Thoracic aorta endothelial cell (primary cell): ENCODE measurements around the genes RARB and NEK10.

DNA sequence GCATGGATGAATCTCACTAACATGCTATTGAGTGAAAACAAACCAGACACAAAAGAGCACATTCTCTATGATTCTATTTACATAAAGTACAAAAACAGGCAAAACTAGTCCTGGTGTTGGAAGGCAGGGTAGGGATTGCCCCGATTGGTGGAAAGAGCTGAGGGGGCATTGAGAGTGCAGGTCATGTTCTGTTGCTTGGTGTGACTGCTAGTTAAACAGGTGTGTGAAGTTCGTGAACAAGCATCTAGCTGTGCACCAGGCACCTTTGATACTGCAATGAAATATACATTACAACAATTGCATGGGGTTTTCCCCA, 26.3 kb upstream of the THRB start:
- CAGE, long polyA plus RNA: no peak

- CAGE, long polyA plus RNA: no peak
Measured at GRCh38 chr3:24829470-24829918, 334.8 kb upstream of the THRB start.

DNA sequence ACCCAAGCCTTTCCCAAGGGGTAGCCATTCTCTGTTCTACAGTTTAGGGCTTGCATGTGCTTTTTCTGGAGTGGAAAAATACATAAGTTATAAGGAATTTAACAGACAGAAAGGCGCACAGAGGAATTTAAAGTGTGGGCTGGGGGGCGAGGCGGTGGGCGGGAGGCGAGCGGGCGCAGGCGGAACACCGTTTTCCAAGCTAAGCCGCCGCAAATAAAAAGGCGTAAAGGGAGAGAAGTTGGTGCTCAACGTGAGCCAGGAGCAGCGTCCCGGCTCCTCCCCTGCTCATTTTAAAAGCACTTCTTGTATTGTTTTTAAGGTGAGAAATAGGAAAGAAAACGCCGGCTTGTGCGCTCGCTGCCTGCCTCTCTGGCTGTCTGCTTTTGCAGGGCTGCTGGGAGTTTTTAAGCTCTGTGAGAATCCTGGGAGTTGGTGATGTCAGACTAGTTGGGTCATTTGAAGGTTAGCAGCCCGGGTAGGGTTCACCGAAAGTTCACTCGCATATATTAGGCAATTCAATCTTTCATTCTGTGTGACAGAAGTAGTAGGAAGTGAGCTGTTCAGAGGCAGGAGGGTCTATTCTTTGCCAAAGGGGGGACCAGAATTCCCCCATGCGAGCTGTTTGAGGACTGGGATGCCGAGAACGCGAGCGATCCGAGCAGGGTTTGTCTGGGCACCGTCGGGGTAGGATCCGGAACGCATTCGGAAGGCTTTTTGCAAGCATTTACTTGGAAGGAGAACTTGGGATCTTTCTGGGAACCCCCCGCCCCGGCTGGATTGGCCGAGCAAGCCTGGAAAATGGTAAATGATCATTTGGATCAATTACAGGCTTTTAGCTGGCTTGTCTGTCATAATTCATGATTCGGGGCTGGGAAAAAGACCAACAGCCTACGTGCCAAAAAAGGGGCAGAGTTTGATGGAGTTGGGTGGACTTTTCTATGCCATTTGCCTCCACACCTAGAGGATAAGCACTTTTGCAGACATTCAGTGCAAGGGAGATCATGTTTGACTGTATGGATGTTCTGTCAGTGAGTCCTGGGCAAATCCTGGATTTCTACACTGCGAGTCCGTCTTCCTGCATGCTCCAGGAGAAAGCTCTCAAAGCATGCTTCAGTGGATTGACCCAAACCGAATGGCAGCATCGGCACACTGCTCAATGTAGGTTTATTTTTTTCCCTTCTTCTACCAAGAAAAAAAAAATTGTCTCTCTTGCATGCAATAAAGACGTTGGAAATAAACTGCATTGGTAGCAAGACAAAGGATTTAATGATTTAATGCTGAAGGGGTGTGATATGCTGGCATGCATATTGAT, at the start of gene RARB:
RARB (plus strand) TSS at position 533 of the 1,312 bp plus-strand sequence.
- CAGE, long polyA plus RNA: no peak

GRCh38 chr3:25429297-25430263, 1.5 kb downstream of the RARB start:
- CAGE, long polyA plus RNA: no peak

- CAGE, long polyA plus RNA: no peak
Measured at GRCh38 chr3:26439087-26439299, 183.6 kb upstream of the LRRC3B start.

DNA sequence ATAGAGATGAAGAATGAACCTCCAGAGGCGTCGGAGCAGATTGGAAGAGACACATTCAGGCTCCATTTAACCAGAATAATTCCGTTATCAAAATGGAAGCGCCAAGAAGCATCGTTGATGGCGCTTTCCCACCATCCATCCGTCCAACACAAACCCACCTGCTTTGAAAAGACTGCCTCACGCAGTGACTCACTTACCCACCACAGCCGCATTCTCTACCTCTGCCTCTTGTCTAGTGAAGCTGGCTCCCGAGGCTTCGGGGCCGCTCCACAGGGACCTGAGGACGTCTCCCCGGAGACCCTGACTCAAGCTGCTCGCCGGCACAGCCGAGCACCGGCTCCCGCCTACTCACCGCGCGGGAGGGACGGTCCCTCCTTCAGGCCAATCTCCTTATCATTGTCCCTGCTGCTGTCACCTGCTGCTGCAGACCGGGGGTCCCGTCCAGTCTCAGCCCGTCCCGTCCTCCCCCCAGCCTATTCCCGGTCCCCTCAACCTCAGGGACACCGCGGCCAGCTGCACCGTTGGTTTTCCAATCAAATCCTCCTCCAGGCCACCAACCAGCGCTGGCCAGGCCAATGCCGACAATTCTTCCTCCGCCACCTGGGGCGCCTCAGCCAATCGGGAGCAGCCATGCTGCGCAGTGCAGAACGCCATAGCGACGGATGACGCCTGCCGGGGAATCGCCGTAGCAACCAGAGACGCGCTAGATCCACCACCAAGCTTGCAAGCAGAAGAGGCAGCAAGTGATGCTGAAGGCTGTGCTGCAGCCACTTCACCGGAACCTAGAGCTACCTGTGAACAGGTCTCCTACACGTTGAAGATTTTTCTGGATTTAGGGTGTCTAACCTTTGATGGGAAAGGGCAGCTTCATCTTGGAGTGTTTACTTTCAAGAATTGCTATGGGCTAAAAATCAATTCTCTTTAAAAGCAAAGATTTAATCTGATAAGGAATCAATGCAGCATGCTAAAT, at the start of gene NEK10:
NEK10 (minus strand) TSS at position 511 of the 970 bp plus-strand sequence.
- CAGE, long polyA plus RNA: no peak

GRCh38 chr3:27585334-27585813, 101.2 kb upstream of the SLC4A7 start:
- CAGE, long polyA plus RNA: no peak

DNA sequence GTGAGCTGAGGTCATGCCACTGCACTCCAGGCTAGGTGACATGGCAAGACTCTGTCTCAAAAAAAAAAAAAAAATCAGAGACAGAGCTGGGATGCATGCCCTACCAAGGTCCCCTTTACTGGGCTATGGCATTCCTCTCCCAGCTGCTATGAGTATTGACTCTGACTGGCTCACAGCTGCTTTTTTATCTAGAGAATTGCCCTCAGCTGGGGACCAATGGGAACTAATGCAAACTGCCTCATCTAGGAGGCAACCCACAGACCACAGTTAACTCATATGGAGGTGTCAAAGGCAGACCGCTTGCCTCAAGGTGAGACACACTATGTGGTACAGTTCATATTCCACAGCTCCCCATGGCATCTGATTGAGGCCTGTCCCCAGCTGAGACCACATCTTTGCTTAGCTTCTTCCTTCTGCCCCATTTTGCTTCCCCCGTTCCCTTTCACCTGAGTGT, 183.5 kb upstream of the EOMES start:
- CAGE, long polyA plus RNA: no peak

- CAGE, long polyA plus RNA: no peak
Measured at GRCh38 chr3:28243459-28244094, 2.2 kb downstream of the CMC1 start.

- CAGE, long polyA plus RNA: no peak
Measured at GRCh38 chr3:28347415-28348152, 937 bp upstream of the ZCWPW2 start.

GRCh38 chr3:28777555-28778162, 429.0 kb upstream of the AZI2 start:
- CAGE, long polyA plus RNA: no peak

GRCh38 chr3:29284350-29285036, 3.6 kb downstream of the RBMS3 start:
- CAGE, long polyA plus RNA: no peak

- CAGE, long polyA plus RNA: no peak
Measured at GRCh38 chr3:29285373-29286005, 4.6 kb downstream of the RBMS3 start.

GRCh38 chr3:29308596-29309312, 27.9 kb downstream of the RBMS3 start:
- CAGE, long polyA plus RNA: no peak

DNA sequence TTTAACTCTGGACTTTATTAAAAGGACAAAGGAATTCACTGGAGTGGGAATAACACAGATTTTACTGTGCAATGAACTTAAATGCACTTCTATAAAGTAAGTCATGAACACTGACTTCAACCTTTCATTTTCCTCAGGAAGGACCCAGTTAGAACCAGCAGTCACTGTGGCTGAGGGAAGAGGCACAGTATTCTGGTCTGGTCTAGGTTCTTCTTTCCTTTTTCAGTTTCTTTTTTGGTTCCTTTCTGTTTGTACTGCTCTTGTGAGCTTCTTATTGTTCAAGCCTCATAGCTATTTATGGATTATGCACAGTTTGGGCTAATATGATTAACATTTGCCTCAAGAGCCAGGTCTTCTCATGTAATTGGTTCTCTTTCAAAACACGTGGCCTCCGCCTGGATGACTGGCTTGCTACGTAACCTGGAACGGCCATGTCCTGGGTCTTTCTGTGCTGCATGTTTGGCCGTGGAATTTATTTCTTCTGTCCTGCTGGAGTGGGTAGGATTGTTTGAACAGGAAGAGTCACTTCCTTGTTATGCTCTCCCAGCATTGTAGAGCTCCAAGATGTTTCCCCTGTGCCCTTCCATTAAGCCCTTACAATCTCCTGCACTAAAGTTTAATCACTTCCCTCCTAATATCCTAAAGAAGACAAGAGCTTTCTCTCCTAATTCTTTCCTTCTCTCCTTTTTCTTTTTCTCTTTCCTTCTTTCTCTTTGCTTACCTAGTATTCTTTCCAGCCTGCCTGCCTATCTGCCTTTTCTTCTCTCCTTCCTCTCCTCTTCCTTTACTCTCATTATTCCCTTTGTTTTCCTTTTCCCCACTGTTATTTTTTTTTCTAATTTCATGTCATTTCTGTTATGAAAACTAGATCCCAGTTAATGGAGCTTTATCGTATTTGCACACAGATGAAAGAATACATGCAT, 43.5 kb downstream of the RBMS3 start:
- CAGE, long polyA plus RNA: no peak

DNA sequence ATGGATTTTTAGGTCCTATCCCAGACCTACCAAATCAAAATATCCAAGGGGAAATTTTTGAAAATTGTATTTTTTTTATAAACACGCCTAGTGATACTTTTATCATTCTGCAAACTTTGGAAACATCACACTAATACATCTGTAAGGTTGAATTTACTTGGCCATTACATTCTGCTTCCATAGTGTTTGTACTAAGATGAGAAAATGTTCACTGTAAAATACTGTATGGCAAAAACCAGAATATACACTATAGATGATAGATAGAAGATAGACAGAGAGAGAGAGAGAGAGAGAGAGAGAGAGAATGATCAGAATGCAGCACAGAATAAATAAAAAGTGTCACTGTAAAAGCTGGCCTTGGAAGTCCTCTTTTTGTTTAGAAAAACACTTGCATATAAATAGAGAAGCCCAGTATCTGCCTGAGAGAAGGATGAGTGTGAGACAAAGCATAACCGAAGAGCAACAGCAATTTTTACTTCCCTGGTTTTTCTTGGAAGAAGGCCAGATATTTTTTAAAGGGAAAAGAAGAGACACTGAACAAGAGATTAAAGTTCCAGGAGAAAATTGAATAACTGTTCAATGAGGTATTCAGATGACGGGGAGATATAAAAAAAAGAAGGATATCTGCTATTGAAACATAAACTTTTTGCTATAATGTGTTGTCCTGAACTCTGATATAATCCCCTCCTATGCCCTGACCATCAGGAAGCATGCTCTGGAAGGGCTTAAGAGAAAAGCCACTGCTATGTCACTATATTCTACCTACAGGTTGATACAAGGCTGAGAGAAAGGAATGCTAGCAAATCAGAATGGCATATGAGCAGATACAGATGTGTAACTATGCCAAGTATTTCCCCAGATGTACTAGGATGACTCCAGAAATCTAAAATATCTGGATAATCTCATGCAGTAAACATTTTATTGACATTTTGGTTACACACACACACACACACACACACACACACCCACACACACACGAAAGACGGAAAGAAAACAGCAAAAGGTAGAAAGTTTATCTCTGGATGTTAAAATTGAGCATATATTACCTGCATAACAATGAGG, 358.8 kb downstream of the RBMS3 start:
- CAGE, long polyA plus RNA: no peak

DNA sequence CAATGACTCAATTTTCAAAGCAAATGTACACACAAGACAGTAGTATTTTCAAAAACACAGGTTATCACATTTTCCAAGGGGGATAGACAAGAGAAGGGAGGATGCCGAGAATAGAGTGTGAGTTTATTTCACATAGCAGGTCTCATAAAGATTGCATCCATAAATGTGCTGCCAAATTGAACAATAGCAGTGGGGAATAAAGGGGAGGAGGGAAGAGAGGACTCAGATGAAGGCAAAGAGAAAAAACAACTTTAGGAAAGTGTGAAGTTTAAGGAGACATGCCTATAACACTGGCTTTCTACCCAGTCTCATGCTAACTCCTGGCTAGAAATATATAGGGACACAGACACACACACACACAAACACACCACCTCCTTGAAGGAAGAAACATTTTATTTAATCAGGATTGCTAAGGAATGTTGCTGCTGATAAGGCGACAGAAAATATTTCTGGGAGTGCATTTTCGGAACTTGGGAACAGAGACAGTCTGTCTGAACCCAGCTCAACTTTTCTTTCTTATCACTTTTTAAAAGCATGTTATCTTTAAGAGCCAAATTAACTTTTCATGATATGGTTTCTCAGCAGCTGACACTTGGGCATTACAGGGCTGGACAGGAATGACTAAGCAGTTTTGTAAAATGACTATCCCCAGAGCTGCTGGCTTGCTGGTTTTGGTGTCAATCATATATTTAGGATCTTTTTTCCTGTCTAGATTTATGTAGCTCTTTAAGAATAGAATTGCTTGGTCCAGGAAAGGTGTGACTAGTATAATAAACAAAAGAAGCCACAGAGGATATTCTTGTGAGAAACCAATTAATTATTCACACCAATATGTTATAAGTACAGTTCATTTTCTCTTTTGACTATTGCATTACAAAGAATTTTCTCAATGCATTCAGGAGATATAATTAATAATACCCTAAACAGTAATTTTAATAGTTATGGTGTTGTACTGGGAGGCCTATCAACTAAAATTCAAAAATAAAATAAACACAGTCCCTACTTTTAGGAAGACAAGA, 402.7 kb downstream of the RBMS3 start:
- CAGE, long polyA plus RNA: no peak

DNA sequence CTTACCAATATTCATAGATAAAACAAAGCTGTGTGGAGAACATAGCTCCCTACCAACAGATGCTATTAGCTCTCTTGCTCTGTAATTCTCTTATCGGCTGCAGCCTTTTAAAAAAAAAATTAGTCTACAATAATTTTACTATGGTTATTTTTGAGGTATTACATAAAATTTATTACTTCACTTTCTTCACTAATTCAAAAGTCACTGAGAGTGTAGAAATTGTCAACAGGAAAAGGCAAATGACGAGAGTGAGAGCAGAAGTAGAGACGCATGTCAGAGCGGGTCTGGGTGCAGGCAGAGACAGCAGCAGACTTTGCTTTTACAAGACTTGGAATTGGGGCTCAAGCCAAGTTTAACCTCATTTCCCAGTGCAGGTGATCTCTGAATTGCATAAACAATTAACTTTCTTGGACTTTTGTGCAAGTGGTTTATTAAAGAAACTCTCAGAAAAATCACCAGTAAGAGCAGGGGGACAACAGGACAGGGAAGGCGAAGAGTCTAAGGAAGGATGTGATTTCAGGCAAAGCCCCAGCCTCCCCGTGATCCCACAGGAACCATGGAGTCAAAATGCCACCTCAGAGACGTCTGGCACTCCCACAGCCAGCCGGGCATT, 274.2 kb upstream of the TGFBR2 start:
- CAGE, long polyA plus RNA: no peak

- CAGE, long polyA plus RNA: no peak
Measured at GRCh38 chr3:30474709-30475073, 131.7 kb upstream of the TGFBR2 start.

DNA sequence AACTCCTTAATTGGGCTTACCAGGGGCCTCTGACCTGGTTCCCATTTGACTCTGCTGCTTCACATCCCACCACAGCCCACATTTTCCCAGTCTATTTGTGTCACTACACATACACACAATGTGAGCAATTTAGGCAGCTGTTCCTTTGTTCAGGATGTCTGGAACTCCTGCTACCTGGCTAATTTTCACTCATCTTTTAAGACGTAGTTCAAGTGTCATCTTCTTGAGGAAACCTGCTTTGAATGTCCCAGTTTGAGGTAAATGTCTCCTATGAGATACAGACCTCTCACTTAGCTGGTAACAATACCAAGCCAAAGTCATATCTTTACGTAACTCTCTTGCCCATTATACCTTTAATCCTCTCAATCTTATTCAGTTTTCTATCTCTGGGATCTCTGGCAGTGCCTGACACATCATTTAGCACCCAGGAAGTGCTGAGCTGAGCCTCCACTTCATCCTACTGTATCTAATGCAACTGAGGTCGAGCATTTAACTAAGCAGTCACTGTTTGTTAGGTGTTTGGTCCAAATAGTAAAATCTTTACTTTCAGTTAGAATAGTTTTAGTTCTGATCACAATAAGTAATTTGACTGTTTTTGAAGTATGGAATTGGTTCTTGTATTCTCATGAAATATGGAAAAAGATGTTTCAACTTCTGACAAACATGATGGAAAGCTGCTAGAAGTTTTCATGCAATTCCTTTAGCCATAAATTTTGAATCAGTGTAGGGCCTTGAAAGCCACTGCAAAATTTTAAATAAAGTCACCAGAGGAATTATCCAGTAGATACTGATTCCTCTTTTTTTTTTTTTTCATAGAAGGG, 4.6 kb downstream of the TGFBR2 start:
- CAGE, long polyA plus RNA: no peak